Anterior vena cava (tissue), 1 donor: ENCODE data around the gene RPL12.

- PRO-cap = no peak
These were observed 79.5 kb downstream of the RALGPS1 start for GRCh38 chr9:126993888-126994689.

- PRO-cap = no peak
These were observed 23.3 kb downstream of the ANGPTL2 start for GRCh38 chr9:127099147-127099549.

DNA sequence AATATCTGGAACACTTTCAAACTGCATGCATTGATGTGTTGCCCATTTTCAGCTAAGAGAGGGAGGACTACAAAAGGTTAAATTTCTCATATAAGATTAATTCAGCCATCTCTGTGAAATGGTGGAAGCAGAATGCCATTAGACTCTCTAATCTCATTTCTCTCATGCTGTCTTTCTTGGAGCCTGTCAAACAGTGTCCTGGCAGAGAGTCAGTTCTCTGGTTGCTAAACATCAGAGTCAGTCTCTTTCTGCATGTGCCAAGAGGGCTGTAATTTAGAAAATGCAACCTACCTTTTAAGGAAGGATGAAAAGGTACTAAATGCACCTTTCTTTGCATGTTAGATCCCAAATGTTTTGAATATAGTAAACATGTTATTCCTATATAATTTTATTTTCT, 888 bp upstream of the GARNL3 start:
- PRO-cap = no peak

- PRO-cap = no peak
These were observed 521 bp downstream of the ZNF79 start for GRCh38 chr9:127424786-127425020.

DNA sequence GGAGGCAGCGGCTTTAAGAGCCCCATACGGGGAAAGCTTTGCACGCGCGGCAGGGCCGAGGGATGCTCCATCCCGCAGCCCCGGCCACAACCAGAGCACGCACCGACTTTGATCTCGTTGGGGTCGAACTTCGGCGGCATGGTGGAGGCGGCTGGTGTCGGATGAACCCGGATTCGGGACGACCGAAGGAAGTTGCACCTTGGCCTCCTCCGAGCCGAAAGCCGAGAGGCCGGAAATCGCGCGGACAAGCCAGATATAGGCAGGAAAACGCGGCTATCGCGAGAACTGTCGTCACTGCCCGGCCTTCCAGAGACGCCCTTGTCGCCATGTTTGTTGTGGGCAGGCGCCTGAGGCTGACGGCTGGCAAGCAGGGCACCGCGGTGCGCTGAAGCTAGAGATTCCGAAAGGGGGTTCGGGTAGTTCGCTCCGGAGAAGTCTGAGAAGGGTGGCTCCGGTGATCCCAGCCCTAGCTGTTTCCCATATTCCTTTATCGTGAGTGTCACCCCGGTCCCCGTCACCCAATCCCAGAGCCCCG, at the start of gene RPL12:
Gene RPL12, minus strand, starts transcription at position 229 of the 535 bp plus-strand sequence.
- PRO-cap = bidirectional peak, plus-strand start at position 336 of the sequence, minus-strand start at position 228 of the sequence

- PRO-cap = no peak
These were observed 10.8 kb downstream of the NIBAN2 start for GRCh38 chr9:127557907-127558590.

DNA sequence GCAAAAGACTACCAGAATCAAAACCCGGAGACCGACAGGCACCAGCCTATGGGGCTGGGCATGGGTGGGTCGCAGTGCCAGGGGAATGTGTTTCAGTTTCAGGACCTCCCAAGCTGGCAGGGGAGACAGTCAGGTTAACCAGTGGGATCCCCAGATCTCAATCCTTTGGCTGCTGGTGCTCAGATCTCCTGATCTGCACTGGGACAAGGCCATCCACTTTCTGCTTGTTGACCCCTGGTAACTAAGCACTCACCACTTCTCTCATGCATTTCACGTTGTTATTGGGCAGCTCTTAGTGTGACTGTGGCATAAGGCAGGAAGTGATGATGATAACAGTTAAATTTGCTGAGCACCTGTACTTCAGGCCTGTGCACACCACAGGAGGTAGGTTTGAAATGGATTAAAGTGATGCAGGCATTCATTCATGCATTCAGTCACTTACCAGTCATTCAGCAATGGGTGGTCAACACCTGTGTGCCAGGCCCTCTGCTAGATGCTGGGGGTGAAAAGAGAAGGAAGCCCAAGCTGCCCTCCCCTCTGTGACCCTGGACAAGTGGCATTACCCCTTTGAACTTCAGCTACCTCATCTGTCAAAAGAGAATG, 1.1 kb upstream of the NIBAN2 start:
- PRO-cap = no peak

- PRO-cap = no peak
These were observed 4.1 kb upstream of the NIBAN2 start for GRCh38 chr9:127572858-127573419.

GRCh38 chr9:127777364-127778006, 981 bp downstream of the SH2D3C start:
- PRO-cap = no peak

DNA sequence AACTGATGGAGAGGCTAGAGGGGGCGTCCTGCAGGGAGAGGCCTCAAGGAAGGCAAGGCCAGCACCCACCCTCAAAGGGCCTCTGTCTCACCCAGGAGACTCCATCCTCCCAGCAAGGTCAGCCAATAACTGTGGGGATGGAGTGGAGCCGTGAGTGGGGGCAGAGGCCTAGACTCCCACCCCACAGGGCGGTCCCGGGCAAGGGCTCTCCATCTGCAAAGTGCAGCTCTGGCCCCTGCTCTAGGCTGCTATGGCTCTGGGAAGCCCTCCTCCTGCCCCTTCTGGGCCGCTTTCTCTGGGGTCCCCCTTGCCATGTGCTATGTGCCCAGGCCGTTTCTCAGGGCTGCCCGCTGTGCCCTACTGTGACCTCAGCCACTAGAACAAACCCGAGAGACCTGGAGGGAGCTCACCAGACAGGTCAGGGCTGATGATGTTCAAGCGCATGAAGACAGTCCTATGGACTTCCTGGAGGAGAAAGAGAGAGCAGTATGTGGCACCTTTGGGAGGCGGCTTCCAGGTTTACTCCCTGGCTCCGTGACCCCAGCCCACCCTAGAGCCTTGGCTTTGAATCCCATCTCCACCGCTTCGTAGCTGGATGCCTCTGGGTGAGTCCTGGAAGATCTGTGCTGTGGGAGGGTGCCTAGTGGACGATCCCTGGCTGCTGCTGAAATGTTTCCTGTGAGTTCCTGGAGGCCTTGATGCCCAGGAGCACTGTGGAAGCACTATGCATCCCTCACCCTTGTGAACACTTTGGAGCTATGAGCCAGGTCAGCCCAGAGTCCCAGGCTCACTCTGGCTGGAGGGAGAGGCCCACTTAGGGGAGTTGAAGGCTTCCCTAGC, 14.3 kb downstream of the FPGS start:
- PRO-cap = no peak

GRCh38 chr9:127818277-127818780, 15.6 kb downstream of the FPGS start:
- PRO-cap = no peak

DNA sequence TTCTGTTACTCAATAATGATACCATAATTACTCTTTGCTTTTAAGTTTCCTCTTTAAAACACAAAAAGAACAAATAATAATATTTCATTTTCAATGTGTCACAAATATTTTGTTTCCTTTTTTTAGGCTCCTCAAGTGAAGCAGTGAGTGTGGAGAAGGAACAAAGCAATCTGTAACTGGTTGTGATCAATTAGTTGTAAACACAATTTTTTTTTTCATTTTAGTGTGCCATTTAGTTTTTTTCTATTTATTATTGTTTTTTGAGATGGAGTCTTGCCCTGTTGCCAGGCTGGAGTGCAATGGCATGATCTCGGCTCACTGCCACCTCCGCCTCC, 20.7 kb downstream of the ENG start:
- PRO-cap = no peak

GRCh38 chr9:127897152-127897671, 2.2 kb downstream of the ST6GALNAC6 start:
- PRO-cap = bidirectional peak, plus-strand start at chr9:127897560, minus-strand start at chr9:127897320

DNA sequence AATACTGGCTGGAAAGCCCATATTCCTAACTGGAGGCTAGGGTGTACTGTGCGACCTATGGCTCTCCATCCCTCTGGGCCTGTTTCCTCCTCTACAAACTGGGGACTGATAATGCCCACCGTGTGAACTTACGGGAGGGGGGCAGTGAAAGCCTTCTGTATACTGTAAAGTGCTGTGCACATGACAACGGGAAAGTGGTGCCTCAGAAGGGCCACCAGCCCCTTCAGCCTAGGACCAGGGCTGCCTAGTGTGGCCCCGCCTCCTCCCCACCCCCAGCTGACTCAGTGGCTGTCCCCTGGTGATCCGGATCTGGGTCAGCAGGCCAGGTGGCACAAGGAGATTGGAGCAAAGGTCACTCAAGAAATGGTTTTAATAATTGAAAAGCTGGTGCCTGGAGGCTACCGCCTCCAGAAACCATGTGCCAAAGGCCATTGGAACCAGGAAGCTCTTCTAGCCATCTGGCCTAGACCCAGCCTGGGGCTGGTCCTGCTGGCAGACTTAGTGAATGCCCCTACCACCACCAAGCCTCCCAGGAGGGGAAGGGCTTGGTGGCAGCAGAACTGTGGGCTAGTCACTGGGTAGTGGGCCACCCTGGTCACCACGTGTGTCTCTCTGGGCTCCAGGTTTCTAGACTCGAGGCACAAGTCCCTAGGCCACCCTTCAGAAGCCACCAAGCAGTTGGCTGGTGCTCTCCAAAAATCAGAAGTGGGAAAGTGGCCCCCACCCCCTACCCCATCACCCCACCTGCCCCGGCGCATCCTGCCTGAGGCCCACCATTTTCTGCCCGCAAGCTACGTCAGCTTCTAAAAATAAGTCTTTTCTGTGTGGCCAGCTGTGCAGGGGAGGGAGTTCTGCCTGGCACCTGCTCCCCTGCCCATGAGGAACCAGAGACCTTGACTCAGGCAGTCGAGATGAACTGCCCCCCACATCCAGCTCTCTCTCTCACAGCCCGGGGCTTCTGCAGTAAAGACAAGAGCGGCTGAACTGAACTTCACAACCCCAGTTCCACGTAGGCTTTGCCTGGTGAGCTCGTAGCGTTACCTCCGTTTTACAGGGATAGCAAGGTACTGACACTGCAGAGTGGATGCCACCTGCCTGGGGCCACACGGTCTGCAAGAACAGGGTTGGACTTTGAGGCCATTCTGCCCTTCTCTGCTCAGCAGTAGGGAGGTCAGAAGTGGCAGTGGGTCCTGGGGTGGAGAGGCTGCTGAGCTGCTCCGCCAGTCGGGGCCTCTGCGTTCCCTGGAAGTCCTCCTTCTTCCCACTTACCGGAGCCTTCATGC, 1.3 kb downstream of the ST6GALNAC4 start:
- PRO-cap = no peak

- PRO-cap = no peak
These were observed 1.3 kb downstream of the DPM2 start for GRCh38 chr9:127936356-127936797.

GRCh38 chr9:127962970-127963270, 17.9 kb downstream of the EEIG1 start:
- PRO-cap = no peak

DNA sequence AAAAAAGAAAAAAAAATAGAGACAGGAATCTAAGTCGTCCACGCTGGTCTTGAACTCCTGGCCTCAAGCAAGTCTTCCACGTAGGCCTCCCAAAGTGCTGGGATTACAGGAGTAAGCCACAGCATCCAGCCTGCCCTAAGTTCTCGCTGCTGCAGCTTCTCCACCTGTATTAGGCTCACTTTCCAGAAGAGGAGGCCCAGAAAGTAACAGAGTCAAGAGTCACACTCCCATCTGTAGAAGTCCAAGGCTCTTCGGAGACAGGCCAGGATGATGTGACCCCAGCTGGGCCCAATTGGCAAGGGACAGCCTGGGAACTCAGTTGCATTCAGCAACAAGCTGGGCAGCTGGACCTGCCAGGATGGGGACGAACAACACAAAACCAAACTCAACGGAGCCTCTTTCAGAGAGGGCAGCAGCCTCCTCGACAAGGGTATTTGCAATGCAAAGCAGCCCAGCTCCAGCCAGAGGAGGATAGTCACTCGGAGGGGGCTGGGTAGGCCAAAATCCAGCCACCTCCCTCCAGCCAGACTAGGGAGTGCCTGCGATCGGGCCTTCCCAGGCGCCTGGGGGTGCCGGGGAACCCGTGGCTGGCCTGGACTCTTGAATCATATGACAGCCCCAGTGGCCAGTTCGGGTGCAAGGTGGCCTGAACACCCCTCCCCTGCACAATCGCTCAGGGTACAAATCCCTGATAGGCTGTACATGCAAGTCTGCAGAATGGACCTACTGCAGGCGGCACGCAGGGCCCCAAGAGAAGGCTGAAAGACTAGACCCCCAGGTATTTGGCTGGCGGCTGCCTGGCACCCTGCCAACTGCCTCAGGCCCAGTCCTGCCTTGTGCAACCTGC, 1.5 kb downstream of the EEIG1 start:
- PRO-cap = no peak

DNA sequence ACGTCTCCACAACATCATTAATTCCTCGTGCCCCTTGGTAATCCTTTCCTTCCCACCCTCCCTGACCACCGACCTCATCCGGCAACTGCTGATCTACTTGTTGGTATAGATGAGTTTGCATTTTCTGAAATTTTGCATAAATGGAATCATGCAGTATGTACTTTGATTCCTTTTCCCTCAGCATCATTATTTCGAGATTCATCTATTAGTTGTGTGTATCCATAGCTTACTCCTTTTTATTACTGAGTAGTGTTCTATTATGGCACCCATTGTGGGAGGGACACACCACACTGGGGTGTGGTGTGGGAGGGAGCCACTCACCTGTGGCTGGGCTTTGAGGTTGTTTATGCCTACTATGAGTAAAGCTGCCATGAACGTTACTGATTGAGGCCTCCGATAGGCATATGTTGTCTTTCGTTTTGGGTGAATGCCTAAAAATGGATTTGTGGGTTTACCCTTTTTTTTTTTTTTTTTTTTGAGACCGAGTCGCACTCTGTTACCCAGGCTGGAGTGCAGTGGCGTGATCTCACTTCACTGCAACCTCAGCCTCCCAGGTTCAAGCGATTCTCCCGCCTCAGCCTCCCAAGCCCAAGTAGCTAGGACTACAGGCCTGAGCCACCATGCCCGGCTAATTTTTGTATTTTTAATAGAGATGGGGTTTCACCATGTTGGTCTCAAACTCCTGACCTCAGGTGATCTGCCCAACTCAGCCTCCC, 36.2 kb downstream of the NAIF1 start:
- PRO-cap = no peak

DNA sequence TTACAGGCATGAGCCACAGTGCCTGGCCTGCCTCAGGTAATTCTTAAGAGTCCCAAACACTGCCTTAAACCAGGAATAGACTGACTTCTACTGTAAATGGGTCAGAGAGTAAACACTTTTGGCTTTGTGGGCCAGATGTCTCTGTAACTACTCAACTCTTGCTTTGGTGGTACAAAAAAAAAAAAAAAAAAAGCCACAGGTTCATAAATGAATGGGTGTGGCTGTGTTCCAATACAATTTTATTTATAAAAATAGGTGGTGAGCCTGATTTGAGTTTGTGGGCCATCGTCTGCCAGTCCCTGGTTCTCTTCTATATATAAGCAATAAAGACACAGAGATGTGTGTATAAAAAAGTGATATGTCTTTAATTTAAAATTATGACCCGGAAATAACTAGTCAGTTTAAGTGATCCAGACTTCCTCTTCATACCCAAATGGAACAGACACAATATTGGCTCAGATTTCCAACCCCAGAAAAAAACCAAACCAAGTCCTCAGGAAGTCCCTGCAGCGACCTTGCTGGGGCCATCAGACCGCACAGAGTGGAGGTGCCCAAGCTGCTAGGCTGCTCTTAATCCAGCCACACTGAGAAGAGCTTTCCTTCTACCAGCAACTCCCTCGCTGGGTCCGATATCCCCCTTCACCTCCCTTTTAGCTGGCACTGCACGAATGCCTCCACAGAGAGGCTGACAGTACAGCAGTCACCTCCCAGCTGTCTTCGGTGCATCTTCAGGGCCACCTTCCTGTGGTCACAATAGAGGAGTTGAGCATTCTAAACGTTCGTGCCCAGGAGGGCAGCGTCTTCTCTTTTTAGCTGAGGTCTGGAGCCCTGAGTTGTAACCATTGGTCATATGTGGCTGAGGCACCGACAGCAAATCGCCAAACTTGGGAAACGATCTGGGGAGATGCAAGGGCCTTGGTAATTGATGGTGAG, 6.0 kb downstream of the NAIF1 start:
- PRO-cap = no peak

DNA sequence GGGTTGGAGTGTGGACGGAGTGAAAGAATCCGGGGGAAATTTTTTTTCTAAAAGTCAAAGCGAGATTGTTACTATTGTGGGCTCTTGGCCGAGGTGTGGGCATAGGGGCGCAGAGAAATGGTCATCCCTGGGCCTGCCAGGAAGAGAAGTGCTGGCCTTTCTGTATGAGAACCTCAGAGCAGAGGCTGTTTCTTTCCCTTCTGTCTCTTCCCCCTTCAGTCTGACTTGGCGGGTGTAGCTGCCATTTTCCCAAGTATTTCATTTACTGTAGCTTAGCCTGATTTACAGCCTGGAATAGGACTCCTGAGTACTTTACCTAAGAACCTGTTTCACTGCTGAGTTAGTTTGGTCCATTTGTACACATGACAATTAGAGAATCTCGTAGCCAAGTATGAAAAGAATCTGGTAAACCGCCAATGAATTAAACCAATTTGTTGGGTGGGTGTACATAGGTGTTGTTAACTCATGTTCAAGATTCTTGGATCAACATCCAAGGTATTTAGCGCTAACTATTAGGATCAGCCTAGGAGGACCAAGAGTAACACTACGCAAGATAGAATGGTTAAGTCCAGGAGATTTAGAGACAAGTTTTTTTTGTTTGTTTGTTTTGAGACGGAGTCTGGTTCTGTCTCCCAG, 1.2 kb downstream of the SLC25A25 start:
- PRO-cap = unidirectional peak, minus-strand start at position 222 of the sequence